WTC11 (cell line): Measurements from ENCODE around the genes UMOD and REXO5.

GRCh38 chr16:17379033-17379494 lies 91.7 kb downstream of the XYLT1 start:
- PRO-cap: no peak

DNA sequence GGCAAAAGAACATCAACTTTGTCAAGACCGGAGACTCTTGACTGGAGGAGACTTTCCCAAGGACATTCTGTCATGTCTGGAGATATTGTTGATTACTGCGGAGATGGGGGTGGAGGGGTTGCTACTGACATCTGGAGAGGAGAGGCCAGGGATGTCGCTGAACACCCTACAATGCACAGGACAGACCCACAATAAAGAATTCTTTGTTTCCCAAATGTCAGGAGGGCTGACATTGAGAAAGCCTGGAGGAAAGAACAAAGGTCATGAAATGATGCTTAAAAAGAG lies 122.3 kb upstream of the XYLT1 start:
- PRO-cap: no peak

DNA sequence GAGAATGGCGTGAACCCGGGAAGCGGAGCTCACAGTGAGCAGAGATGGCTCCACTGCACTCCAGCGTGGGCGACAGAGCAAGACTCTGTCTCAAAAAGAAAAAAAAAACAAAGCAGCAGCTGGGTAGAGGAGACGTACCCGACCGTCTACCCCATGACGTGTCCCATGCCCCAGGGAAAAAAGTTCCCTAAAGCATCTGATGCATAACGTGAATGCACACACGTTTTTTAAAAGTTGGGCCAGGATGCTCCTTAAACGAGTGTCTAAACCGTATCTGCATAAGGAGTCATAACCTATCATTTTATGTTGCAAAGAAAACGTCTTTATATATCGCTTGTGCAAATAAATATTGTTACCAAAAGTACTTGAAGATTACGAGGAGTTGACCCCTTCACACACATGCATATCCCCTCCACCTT lies 1.5 kb upstream of the SMG1 start:
- PRO-cap: no peak

DNA sequence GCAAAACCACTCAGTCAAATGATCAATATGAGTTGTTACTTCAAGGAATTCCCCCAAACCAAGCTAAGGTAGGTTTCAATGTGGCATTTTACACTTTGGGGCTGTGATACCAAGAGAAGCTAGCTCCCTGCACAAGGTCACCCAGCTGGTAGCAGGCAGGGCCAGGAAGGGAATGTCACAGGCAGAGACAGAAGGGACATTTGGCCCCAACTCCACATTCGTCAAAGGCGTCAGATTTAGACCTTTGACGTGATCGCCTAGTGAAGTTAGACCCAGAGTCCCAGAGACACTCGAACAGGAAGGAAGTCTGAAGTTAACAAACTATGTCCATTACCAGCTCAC lies 5.5 kb upstream of the SMG1 start:
- PRO-cap: no peak

DNA sequence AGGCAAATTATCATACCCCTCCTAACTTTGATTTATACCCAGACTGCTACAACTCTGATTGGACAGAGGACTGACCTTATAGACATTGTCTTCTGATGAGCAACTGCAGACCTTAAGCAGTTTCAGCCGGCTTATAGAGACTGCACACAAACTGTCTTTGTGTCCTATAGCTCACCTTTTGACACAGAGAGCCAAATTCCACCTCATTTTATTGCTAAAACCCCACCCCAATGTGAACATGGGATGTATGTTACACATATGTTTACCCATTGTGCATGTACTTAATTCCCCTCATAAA lies 25.0 kb upstream of the TMC7 start:
- PRO-cap: no peak

GRCh38 chr16:19062748-19063172 lies 4.7 kb upstream of the COQ7 start:
- PRO-cap: no peak

DNA sequence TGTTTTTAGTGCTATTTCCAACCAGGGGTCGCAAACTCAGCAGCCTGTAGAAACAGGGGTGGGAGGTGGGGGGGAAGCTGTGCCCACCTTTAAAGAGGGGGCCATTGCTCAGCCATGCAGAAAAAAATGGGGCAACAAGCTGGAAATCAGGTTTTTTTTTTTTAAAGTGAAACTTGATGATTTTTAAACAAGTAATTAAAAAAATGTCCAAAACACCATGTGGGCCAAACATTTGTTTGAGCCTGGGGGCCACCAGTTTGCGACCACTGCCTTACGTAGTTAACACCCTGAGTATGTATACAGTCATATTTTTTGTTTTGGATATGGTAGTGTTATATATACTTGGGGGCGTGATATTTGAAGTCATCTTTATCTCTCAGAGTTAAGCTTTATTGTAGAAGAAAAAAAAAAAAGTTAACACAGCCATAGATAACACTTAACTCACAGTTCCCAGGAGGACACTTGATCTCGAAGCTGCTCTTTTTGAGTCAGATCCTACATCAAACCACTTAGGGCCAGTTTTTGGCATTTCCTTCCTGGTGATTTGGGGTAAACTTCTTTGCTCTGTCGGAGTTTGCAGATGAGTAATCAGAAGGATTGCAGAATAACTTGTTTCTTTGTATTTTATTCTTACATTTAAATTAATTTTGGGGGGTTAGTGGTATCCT lies 5.7 kb downstream of the ITPRIPL2 start:
- PRO-cap: no peak

DNA sequence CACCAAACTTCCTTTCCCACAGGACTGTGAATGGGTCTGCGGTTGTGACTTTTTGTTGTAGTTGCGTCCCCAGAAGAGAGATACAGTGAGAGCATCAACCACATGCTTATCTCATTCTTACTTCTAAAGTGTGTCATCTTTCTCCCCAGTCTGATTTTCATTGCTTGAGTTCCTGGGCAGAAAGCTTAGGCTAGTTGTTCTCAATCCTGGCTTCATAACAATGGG lies 13.5 kb downstream of the ITPRIPL2 start:
- PRO-cap: no peak

- PRO-cap: no peak
These were observed 24.7 kb downstream of the SYT17 start for GRCh38 chr16:19192677-19193289.

DNA sequence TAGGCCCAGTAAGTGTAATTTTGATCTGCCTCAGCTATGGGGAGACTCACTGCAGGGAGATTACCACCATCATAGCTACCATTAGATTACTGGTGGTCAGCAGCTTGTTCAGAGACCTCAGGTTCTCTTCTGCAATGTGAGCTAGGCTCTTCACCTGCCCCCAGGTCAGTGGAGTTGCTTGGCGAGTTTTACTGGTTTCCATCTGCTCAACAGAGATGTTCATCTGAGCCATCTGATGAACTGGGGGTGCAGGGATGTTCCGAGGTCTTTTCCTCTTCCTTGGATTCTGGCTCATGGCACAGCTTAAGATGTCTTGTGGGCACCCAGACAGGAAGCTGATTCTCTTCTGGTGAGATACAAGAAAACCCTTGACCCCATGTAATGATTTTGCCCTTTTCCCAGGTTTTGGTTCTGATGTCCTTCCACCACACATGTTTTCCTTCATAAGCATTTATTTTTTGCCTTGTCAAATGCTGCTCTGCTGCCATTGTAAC lies 21.7 kb upstream of the TMC5 start:
- PRO-cap: no peak

DNA sequence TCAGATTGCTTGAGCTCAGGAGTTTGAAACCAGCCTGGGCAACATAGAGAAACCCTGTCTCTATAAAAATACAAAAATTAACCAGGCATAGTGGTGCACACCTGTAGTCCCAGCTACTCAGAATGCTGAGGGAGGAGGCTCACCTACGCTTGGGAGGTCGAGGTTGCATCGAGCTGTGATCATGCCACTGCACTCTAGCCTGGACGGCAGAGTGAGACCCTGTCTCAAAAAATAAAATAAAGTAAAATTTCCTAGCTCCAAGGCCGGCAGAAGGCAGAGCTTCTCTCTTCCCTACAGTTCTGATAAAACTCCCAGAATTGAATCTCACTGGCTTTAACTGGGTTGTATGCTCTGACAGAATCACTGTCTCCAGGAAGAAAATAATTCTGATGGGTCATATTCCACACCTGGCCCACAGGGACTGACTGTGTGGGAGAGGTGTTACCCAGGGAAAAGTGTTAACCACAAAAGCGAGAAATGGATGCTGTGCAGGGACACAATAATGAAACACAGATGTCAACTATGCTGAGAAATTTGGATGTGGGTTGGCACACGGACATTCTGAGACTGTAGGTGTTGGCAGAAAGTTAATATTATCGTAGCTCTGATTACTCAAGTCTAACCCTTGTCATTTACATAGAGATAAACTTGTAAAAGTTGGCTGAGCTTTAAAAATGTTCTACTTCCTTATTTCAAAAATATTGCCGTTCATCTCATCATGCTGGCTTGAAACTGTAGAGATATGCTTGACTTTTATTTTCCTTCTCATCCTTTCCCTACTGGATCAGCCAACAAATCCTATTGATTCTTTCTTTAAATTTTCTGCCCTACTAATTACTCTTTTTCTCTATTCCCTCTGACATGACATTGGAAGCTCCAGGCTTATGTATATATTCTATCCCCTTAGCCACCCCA lies 19.5 kb downstream of the TMC5 start:
- PRO-cap: no peak

- PRO-cap: no peak
These were observed 8.4 kb downstream of the GDE1 start for GRCh38 chr16:19513392-19513931.

GRCh38 chr16:19536816-19537785 lies 13.4 kb downstream of the CCP110 start:
- PRO-cap: no peak

DNA sequence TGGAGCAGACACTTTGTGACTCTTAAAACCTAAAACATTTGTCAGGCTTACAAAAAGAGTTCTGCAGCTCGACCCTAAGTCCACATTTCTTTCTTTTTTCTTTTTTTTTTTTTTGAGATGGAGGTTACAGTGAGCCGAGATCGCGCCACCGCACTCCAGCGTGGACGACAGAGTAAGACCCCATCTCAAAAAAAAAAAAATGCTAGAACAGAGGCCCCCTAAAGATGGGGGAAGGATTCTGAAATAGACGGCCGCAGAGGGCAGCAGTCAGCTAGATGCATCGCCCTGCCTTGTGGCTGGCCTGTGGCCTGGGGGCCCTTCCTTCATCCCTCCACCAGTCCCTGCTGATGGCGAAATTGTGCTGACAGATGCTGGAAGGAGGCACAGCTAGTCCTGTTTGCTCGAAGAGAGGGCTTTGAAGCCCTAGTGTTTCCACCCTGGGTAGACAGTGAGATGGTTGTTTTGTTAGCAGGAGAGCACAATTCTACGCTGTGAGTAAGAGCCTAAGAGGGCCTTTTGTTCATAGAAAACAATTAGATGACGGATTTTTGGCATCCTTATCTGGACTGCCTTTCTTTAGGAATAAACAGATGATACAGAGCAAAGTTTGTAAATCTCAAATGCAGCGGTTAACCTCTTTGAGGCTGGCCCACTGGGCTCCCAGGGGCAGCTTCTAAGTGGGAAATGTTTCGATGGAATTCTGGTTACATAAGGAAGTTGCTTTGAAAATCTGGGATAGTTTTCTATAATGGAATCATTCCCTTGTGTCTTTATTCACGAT lies 22.9 kb downstream of the VPS35L start:
- PRO-cap: no peak

DNA sequence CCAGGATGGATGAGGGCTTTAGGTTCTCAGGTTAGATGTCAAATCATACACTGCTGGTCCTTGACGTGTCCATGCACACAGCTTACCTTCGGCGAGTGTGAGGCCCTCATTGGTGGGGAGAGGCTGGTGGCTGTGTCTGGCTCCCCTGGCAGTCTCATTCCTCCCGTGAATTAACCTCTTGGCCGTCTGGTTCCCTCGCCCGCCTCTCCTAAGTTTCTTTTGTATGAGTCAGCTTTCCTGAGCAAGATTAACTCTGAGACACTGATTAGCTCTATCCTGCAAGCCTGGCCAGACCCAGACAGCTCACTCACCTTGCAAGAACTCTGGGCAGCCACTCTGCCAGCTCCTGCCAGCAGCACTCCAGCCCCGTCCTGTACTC lies 39.8 kb downstream of the VPS35L start:
- PRO-cap: no peak

- PRO-cap: unidirectional peak, minus-strand start at chr16:19698357
These were observed 20.0 kb downstream of the KNOP1 start for GRCh38 chr16:19697802-19698560.

GRCh38 chr16:19817301-19817529 lies 67.4 kb downstream of the GPRC5B start:
- PRO-cap: no peak

DNA sequence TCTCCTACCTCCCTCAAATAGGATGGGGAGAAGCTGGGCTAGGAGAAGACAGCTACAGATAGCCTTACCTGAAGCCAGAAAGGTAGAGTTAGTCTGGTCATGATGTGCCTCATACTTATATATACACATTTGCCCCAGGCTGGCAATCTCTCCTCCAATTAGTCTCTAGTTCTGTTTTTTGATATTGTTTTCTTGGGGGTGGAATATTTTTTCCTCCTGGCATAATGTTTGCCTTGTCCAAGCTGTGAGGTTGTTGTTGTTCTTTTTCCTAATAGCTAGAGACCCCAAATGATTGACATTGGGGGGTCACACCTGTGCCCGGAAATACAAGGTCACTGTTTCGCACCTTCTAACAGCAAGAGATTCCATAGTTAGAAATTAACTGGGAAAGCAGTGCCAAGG lies at the start of gene UMOD:
Gene UMOD (minus strand): TSS at position 95 of the 402 bp plus-strand sequence.
- PRO-cap: no peak

DNA sequence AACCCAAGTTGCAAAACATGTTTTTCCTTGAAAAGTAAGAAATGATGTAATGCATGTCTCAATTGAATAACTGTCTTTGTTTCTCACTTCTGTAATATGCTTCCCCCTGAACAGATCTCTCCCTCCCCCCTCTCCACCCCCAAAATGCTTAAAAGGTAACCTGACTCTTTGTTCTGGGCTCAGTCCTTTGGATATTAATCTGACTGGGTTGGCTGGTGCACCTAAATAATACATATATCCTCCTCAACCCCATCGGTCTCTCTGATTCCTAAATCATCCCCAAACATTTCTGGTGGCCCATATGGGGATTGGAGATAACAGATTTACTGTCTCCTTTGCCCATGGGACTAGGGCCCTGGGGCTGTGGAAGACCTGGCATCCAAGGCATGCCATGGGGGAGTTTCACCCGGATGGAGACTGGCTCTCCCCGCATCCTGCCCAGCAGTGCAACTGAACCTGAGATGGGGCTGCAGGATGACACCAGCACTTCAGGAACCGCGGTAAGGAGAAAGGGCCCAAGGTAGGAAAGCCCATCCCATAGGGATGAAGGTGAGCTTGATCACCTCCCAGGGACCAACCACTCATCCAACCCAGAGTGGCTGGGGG lies 23.1 kb downstream of the ACSM1 start:
- PRO-cap: no peak

DNA sequence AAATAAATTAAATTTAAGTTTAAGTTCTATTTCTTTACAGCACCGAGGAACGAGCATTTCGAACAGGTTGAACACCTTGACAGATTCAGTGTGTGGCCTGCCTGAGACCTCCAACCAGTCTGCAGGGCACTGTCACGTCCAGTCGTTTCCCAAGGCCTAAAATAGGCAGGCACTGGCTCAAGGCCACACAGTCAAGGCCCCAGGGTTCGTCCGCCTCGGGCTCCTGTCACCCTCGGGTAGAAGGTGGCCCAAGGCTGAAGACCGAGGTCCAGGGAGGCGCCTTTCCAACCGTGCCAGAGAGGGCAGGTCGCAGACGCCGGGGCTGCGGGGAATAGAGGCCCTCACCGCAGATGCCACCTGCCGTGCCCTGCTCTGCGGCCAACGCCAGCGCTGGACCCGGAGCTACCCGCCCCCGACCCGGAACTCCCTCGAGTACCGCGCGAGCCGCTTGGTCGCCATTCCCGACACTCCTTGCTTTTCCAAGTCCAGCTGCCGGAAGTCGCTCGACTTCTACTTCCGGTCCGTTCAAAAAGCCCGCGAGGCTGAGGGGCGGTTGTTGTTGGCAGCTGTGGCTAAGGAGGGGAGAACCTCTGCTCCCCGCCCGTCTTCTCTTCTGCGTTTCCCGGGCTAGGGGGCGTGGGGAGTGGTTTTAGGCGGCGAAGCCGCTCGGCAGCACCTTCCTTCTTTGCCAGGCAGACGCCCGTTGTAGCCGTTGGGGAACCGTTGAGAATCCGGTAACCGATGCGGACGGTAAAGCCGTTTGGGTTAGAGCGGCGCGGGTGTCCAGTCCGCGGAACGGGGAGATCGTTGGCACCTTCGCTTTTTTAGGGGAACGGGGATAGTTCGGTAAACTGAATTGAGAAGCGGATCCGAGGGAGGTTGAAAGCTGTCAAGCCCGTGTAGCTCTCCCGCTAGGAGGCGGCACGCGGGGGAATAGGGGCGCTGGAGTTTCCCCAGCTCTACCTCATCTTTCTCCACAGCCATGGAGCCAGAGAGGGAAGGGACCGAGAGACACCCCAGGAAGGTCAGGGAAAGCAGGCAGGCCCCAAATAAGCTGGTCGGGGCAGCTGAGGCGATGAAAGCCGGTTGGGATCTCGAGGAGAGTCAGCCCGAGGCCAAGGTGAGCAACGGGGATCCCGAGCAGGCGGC lies at the start of gene REXO5:
Gene REXO5 (plus strand): TSS at position 556 of the 1,149 bp plus-strand sequence.
- PRO-cap: bidirectional peak, plus-strand start at position 556 of the sequence, minus-strand start at position 473 of the sequence